Cerebral cortex (tissue), 2 donors: ENCODE measurements around the genes FOCAD and HACD4.

GRCh38 chr9:15918242-15918719, 365.4 kb downstream of the CCDC171 start:
- PRO-cap, 2 experiments: no peak in any of the 2 experiments

DNA sequence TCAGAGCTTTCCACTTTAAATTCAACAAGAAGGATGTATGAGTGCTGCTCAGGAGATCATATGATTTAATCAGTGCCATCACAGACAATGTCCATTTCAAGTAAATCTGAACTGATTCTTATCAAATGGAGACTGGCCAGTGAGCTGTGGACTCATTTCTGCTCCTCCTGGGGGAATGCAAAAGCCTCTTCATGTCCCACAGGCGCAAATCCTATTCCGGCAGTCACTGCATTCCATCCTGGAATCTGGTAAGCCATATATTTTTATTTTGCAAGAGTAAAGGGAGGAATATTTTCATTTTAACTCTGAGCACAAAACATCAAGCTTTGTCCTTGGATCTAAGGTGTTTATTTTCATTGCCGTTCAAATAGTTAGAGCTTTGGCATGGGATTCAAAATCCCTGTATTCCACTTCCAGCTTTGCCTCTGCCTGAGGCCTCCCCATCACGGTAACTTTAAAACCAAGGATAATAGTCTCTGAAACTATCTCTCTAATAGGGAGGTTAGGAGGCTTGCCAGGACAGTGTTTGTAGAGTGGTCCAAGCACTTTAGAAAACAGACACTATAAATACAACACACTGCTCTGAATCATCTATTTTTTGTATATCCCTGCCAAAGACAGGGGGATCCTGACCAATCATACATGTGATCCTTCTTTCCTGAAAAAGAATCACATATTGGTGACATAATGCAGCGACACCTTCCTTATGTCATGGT, 327.0 kb downstream of the BNC2 start:
- PRO-cap, 2 experiments: no peak in any of the 2 experiments

DNA sequence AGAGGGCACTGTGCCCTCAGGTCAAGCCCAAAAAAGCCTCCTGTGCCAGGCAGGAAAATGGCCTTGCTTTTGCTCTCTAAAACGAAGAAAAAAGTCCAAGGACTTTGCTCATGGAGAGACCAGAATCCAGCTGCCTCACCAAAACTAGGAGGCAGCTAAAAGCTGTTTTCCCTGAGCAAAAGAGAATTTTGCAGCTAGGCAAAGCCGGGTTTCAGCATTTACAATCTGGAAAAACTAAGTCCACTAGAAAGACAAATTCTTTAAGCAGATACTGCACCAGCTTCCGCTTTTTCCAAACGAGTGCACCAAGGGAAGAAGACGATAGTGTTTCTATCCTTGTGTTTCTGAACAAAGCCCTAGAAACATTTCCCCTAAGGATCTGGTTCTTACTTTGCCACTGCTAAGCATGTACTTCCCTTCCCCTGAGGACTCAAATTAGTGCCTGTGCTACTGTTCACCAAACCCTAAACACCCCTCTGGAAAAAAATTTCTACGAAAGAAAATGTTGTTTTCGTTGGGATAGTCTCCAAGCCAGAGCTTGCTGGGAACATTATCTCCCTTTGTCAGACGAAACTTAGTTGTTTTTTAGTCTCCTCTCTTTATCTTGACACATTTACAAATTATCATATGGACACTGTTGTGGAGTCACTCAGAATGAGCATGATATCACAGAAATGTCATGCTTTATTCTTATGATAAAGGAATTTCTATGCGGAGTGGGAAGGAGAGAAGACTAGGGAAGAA, 294.6 kb downstream of the BNC2 start:
- PRO-cap, 2 experiments: no peak in any of the 2 experiments

GRCh38 chr9:16626450-16627089, 243.9 kb downstream of the BNC2 start:
- PRO-cap, 2 experiments: no peak in any of the 2 experiments

DNA sequence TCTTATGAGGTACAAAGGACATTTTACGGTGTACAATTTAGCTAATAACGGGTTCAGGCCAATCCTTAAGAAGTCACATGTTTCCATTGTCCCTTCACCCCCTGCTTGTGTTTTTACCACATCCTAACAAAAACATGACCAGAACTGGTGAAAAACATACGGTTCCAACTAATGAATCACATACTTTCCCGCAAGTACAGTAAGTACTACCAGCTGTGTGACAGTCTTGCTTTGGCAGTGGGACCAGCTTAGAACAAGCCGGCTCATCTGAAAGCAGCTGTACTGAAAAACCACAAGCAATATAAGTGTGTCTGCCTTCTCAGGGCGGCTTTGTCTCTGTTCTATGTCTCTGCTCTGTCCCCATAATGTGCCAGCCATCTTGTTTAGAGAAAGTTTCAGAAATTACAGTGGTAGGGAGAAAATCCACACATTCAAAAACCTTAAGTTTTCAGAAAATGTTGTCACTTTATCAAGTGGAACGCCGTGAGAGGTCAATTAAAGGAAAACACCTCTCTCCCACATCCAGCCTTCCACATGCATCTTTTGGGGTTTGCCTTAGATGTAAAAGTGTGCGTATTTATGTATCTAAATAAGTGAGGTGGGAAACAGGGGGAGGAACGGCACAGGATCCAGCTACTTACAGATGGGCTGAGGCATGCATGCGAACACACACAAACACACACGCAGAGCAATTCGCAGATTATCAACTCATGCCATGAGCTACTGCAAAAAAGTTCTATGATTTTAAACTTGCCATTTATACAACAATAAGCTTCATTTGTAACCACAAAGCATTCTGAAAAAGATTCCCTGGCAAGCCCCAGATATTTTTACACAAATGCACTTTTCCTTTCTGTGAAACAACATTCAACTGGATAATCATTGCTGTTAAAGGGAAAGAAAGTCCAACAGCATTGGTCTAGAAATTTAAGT, 242.3 kb downstream of the BNC2 start:
- PRO-cap, 2 experiments: no peak in any of the 2 experiments

DNA sequence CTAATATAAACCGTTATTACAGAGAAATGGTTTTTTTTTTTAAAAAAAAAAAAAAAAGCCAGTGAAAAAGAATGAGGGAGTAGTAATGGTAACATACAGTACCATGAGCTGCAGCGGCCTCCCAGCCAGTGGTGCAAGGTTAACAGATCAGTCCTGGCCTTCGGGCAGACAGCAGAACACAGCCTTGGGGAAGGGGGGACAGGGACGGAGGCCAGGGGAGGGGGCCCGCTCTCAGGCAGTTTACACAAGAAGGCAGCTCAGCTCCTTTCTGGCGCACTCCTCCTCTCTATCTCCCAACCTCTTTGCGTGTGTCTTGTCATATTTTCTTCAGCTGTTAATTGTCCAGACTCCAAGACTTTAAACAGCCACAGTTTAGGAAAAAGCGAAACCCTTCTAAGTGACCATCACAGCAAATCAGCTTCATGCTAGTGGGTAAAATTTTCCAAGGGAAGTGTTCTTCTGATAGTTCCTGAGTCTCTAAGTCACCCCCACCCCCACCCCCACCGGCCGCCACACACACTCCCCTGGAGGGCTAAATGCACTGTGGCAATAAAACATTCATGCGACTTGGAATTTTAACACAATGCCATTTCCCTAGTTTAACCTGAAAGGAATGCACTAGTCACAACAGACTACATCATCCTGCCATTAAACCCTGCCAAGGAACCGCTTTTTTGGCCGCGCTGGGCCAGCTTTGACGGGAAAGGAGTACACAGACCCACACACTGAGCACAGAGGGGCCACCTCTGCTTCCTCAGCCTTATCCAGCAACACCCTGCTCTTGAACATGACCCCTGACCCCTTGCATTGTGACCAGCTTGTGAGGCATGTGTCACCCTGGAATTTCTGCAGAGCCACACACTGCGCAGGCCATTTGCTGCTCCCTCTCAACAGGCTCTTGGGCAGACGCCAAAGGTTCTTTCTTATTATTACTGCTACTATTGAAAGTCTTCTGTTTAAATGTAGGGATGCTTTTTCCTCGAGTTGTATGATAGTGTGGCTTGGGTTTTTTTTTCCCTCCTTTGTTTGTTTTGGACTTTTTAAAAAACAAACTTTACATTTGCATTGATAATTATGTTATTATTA, 165.5 kb downstream of the BNC2 start:
- PRO-cap, 2 experiments: peak in 1 of 2 experiments; most common minus-strand start position 336 of the sequence (in 1)

DNA sequence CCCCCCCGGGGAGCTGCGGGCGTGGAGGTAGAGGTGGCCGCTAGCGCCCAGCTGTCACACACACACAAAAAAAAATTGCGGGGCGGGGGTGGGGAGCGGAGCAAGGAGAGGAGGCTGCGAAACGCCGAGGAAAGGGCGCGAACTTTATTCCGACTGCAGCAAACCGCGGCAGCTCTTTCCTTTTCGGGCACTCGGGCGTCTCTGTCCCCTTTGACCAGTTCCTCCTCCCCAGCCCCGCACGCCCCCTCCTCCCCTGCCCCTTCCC, 759 bp upstream of the BNC2 start:
- PRO-cap, 2 experiments: no peak in any of the 2 experiments

DNA sequence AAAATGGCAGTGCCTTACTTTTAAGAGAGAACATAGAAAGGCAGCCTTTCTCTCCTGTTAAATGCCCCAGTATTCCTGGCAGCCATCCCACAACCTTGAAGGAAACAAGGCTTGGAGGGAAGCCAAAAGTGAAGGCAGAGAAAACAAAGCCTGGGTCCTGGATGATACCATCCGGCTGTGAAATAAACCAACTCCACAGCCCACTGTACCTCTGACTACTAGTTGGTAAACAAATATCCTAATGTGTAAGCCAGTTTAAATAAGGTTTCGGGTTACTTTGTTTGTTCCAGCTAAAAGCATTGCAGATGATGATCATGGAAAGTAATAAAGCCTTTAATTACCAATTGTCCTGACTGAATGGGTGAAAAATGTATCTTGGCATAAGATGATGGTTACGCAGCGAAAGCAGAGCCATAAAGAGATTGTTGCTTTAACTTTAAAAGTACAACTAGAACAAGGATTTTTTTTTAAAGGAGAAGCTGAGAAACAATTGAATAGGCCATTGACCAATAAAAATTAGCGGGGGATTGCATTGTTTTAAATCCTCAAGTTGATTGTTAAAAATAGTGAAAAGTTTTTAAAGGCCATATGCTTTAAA, 80.1 kb upstream of the ADAMTSL1 start:
- PRO-cap, 2 experiments: no peak in any of the 2 experiments

GRCh38 chr9:18490340-18491170, 16.6 kb downstream of the ADAMTSL1 start:
- PRO-cap, 2 experiments: no peak in any of the 2 experiments

GRCh38 chr9:19055479-19056240, 6.4 kb downstream of the RRAGA start:
- PRO-cap, 2 experiments: no peak in any of the 2 experiments

DNA sequence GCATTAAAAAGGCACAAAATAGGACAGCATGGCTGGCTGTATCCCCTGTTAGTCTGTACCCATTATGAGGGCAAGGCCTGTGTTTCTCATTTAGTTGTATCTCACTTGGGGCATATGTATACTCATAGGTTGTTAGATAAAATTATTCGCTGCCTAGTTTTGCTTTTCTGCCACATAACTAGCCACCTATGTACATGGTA, 9.4 kb downstream of the PLIN2 start:
- PRO-cap, 2 experiments: no peak in any of the 2 experiments

- PRO-cap, 2 experiments: no peak in any of the 2 experiments
Observed at GRCh38 chr9:19231542-19232090, 1.1 kb downstream of the DENND4C start.

- PRO-cap, 2 experiments: no peak in any of the 2 experiments
Observed at GRCh38 chr9:19375826-19376375, 4.1 kb downstream of the RPS6 start.

GRCh38 chr9:19376376-19377160, 3.5 kb downstream of the RPS6 start:
- PRO-cap, 2 experiments: no peak in any of the 2 experiments

GRCh38 chr9:19451564-19452326, 42.9 kb downstream of the ACER2 start:
- PRO-cap, 2 experiments: no peak in any of the 2 experiments

- PRO-cap, 2 experiments: no peak in any of the 2 experiments
Observed at GRCh38 chr9:19457036-19457395, 48.2 kb downstream of the ACER2 start.

- PRO-cap, 2 experiments: no peak in any of the 2 experiments
Observed at GRCh38 chr9:20623041-20623875, 959 bp upstream of the MLLT3 start.

DNA sequence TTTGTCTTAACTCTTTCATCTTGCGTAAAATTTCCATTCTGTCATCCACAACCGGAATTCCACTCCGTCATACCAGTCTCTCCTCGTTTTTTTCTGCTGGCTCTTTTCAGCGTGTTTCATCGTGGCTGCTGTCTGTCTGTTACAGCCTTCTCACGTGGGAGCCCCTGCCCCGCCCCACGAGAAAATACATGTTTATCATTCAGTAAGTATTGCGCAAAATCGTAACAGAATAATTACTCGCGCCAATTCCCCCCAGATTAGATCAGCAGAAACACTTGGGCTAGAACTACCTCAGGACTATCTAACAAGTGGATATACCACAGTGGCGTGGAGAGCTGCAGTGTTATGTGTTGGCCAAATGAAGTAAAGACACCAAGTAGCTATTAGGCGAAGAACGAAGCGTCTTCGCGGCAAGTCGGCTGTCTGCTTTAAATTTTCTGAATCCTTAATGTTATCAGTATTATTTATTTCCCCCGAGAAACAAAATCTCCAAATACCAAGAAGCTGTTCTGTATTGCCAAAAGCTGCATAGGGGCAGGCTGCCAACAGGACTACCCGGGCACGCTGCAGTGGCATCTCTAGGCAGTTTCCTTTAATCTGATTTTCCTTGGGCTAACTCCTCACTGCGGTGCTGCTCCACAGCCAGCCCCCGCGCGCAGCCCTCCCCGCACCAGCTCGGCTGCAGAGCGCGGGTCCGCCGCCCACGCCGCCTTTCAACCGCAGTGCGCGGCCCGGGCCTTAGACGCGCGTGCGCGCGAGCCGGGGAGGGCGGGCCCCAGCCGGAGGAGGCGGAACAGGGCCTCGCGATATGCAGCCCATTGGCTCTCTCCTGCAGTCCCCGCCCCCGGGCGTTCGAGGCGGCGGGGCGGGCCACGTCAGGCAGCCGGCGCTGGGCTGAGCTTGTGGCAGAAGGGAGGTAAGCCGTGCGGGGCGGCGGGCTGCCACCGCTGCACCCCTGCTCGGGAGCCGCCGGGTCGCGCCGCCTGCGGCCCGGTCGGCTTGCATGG, at the start of gene FOCAD:
TSS of gene FOCAD (plus strand) at position 882 of the 1,007 bp plus-strand sequence.
- PRO-cap, 2 experiments: peak in 1 of 2 experiments; most common plus-strand start position 908 of the sequence (in 1); most common minus-strand start position 594 of the sequence (in 1)

DNA sequence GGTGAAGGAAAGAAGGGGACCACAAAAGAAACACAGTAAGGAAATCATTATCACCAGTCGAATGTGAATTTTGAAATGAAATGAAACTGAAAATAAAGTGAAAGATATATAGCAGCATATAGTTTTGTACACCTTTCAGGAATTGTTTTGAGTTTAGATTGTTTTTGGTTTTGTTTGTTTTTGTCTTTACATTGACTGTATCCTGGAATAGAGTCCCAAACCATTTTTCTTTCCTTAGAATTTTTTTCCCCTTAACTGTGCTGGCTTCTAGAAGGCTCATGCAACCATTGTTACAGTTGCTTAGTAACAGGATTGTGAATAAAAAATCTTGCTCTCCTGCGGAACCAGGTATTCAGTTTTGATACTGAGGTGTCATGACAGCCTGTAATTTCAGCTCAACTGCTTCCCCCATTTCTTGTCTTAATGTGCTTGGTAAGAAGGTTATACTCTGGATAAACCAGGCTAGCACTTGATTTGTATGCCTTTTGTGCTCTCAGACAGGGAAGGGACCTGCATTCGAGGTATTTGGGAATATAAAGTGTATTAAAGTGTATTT, 42.0 kb downstream of the FOCAD start:
- PRO-cap, 2 experiments: no peak in any of the 2 experiments

GRCh38 chr9:21030976-21031920, at the start of gene HACD4:
HACD4 (minus strand) TSS chr9:21031640.
- PRO-cap, 2 experiments: no peak in any of the 2 experiments